ENCODE results near the gene ARL8A.

DNA sequence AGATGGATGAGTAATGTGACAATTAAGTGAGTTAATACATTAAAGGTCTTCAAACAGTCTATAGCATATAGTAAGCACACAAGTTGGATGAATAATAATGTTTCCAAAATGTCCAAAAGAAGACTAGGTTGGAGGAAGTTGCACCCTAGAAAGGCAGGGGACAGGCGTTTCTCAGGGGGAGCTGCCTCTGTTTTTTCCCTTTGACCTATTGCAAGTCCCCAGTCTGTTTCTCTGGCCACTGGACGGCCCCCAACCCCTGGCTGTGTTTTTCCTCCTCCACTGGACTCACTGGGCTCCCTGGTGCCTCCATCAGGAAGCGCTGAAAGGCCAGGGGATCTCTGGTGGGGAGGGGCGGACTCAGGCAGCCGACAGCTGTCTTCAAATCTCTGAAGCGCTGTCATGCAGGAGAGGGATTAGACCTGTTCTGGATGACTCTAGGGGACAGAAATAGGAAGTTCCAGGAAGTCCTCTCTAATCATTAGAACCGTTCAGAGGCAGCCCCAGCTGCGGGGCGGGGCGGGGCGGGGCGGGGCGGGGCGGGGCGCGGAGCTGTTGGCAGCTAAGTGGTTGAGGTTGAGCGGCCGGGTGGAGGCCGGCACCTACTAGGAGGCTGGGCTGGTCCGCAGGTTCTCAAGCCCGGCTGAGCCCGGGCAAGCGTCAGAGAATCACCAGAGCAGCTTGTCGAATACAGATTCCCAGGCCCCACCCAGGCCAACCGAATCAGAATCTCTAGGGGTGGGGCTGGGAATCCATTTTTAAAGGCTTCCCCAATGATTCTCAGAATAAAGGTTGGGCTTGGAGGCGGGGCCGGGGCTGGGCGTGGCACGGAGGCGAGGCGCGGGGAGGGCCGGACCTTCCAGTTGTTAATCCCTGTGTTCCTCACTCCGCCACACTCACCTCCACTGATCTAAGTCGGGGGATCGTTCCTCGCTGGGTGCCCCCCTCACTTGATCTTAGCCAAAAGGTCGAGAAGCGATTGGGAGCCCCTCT lies 11.3 kb upstream of the PHLDA3 start:
- RRBS: 2% methylated on average over 9 of the region's 39 CpGs

DNA sequence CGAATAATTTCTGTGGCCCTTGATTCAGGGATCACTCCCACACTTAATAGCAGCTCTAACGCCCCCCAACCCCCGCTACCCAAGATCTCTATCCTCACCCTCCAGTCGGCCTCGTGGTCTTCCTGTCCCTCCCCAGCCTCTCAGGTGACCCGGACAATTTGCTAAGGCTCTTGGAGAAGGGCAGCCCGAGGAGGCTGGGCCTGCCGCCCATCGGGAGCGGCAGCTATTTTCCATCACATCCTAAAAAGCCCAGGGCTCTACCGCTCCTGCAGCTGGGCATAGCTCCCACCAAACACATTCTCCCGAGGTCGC lies 12.0 kb upstream of the PHLDA3 start:
- RRBS: no CpG with 5 or more reads among the region's 13 CpGs

- RRBS: no CpG with 5 or more reads among the region's 4 CpGs
Measured at GRCh38 chr1:201500283-201500560, 6.7 kb downstream of the CSRP1 start.

- RRBS: no CpG with 5 or more reads among the region's 6 CpGs
Measured at GRCh38 chr1:201505120-201505845, 1.6 kb downstream of the CSRP1 start.

DNA sequence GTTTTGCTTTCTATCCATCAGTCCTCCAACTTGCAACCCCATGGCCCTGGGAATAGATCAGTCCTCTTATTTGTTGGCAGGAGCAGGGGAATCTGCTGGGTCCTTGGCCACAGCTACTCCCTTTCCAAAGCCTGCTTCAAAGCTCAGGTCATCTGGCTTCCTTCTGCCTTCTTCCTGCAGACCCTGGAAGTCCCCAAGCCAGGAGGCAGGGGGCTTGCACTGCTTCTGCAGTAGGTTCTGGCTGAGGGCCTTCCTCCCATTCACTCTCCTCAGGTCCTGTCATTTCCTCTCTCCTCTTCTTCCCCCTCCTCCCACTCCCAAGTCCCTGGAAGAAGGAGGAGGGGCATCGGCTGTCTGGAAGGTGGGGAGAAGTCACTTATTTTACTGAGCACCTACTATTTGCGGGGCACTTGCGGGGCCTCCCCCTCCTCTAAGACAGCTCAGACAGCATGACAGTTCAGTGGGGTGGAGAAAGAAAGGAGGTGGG lies 785 bp upstream of the NAV1 start:
- RRBS: no CpG with 5 or more reads among the region's 3 CpGs

GRCh38 chr1:201538586-201538848 lies 410 bp upstream of the NAV1 start:
- RRBS: 8% methylated on average over 6 of the region's 20 CpGs

DNA sequence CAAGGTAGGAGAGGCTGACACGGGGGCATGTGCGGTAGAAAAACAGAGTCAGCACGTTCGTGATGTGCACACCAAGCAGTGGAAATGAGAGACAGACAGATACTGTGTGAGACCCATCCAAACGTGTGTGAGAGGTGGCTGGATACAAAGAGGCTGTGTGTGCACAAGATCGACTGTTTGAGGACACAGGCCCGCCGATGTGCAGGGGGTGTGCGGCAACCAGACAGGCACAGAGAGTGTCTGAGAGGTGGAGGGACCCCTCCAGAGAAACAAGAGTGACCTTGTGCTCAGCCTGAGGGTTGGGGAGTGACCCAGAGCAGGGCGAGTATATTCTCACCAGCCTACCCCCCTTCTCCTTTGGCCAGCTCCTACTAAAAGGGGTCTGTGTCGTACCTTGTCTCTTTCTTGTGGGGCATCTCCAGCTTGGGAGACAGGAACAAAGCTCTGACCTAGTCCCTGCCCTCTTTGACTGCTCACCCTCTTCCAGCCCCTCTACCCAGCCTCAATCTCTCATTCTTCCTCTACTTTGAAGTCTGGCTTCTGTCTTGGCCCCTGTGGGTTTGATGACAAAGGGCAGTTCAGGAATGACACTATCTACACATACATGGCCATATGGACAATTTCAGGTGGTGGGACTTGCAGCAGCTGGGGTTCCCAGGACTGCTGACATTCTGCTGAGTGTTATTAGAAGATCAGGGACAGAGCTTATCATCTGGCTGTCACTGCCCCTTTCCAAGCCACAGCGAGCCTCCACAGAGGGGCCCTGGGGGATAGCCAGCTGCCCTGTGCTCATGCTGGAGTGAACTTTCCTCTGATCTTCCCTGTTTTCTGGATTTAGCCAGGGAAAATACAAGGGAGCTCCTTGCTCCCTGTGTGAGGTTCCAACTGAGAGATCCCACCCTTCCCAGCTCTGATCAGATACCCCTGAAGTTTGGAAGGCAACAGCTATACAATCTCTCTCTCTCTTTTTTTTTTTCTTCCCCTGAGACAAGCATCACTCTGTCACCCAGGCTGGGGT lies 97.5 kb upstream of the IPO9 start:
- RRBS: no CpG with 5 or more reads among the region's 12 CpGs

GRCh38 chr1:201894574-201895245 lies 6.0 kb downstream of the SHISA4 start:
- RRBS: no CpG with 5 or more reads among the region's 3 CpGs

DNA sequence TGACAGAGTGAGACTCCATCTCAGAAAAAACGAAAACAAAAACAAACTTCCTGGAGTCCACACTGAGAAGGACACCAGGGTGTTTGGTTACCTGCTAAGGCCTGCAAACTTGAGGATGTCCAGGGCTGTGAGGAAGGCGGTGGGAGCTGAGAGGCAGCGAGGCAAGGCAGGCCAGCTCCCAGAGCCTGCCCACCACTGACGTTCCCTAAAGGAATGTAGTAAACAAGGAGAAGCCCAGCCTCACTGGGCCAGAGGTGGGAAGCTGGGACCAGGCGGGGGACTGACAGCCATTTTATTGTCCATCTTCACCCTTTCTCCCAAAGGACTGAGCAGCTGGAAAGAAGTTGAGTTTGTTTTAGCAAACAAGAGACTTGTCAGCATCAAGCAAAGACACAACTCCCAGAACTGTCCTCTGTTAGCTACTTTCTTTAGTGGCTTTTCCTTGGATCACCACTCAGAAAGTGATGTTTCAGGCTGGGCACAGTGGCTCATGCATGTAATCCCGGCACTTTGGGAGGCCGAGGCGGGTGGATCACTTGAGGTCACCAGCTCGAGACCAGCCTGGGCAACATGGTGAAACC lies 24.2 kb downstream of the SHISA4 start:
- RRBS: no CpG with 5 or more reads among the region's 9 CpGs

DNA sequence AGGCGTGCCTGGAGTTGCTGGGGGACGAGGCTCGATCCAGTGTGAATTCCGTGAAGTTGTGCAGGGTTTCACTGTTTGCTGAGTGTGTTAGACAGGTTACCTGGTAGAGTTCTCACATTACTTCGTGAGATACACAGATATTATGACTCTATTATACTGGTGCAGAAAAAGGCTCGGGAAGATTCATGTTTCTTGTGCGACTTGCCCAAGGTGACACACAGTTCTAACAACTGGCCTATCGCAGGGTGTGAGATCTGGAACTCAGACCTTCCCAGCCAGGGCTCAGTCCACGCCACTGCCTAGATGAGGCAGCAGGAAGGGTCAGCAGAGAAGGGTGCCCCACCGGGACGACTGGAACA lies 395 bp upstream of the RNPEP start:
- RRBS: 1% methylated on average over 2 of the region's 11 CpGs

- RRBS: no CpG with 5 or more reads among the region's 8 CpGs
Measured at GRCh38 chr1:201997240-201997550, 13.2 kb upstream of the ELF3 start.

DNA sequence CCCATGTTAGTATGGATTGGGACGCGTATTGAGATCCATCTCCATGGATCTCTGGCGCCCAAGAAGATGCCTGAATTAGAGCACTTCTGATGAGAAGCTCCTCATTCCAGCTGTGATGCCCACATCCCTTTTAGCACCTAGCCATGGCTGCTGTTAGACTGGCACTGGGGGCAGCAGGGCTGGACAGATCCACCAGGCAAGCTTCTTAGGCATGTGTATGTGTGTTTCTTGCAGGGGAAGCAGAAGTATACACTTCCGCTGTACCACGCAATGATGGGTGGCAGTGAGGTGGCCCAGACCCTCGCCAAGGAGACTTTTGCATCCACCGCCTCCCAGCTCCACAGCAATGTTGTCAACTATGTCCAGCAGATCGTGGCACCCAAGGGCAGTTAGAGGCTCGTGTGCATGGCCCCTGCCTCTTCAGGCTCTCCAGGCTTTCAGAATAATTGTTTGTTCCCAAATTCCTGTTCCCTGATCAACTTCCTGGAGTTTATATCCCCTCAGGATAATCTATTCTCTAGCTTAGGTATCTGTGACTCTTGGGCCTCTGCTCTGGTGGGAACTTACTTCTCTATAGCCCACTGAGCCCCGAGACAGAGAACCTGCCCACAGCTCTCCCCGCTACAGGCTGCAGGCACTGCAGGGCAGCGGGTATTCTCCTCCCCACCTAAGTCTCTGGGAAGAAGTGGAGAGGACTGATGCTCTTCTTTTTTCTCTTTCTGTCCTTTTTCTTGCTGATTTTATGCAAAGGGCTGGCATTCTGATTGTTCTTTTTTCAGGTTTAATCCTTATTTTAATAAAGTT lies 4.9 kb upstream of the ELF3 start:
- RRBS: no CpG with 5 or more reads among the region's 12 CpGs

GRCh38 chr1:202016507-202017655 lies 6.5 kb downstream of the ELF3 start:
- RRBS: no CpG with 5 or more reads among the region's 20 CpGs

GRCh38 chr1:202017695-202018359 lies 7.4 kb downstream of the ELF3 start:
- RRBS: no CpG with 5 or more reads among the region's 14 CpGs

- RRBS: no CpG with 5 or more reads among the region's 3 CpGs
Measured at GRCh38 chr1:202063016-202063568, 52.7 kb downstream of the ELF3 start.

GRCh38 chr1:202084559-202085772 lies 37.8 kb upstream of the GPR37L1 start:
- RRBS: no CpG with 5 or more reads among the region's 19 CpGs

DNA sequence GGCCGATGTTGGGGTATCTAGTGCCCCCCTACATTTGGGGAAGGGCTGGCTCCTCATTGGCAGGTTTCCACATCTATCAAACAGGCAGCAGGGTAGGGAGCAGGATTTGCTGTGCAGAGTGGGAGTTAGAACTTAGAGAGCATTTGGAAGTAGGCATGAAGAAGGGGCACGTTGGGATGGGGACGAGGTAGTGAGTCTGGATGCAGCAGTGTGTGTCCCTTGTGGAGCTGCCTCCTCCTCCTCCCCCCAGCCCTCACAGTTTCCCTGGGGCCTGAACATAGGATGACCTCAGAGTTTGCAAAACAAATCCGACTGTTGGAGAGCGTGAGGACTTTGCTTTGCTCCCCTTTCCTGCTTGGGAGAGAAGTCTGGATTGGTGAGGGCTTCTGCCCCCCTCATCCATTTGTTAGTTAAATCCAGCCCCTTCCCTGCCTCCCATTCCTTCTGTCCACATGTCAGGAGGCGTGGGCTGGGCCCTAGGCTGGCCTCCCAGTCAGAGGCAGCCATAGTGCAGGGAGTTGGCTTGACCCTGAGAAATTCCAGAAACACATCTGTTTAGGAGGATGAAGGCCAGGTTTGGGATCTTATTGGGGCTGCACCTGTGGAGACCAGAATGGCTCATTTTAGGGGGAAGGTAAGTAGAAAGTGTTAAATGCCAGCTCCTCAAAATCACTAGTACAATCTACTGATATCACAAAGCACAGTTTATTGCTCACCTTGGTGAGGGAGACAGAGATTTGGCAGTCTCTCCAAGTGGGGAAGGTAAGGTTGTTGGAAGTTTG lies 36.8 kb upstream of the GPR37L1 start:
- RRBS: no CpG with 5 or more reads among the region's 6 CpGs

DNA sequence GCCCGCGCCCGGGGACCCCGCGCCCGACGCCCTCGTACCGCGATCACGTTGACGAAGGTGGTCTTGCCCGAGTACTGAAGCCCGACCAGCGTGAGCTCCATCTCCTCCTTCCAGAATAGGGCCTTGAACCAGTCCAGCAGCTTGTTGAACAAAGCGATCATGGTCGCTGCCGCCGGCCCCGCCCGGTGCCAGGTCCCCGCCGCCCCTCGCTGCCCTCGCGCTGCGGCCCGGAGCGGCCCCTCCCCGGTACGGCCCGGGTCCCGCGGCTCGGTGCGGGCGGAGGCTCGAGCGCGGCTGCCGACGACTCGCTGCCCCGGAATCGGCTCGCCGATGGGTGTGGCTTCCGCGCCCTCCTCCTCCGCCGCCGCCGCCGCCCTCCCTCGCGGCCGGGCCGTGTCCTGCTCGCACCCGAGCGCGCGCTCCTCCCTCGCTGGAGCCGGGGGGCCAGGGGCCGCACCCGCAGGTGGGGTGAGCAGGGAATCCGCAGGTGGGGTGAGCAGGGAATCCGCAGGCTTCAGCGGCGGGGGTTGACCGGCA lies at the start of gene ARL8A:
TSS of gene ARL8A (minus strand) at position 326 of the 537 bp plus-strand sequence.
- RRBS: 1% methylated on average over 51 of the region's 72 CpGs

DNA sequence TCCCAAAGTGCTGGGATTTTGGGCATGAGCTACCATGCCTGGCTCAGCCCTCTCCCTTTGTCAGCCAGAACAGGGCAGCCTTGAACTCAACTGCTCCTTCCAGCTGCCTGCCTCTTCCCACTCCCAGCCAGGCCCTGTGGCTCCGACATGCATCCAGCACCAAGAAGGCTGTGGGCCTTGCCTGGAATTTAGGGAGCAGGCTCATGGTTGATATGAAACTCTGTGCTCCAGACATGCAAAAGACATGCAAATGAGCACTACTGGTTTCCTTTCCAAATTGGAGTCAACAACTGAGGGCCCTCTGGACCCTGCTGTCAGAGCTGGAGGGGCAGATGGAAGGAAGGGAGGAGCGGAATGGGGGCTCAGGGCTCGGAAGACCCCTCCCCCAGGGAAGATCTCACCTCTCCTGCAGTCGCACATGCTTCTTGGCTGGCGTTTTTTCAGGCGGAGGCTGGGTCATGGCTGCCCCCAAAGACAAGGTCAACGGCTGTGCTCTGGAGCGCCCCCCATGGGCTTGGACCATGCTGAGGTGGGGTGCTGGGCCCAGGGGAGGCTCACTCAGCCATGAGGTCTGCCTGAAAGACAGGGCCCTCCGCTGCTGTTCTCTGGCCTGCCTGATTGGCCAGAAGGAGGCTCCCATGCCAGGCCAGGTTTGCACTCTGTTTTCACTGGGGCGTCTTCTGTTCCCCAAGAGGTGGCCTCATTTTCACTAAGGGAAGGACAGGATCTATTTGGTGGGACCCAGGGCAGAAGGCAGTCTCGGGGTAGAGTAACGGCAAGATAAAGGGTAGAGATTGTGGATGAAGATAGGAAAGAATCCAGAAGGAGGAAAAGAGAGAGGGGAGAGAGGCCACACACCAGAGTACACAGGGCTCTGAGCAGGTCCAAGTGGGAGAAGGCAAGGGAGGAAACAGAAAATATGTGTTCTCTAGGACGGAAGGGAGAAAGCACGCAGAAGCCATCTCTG lies 1.2 kb downstream of the PTPN7 start:
- RRBS: no CpG with 5 or more reads among the region's 14 CpGs

DNA sequence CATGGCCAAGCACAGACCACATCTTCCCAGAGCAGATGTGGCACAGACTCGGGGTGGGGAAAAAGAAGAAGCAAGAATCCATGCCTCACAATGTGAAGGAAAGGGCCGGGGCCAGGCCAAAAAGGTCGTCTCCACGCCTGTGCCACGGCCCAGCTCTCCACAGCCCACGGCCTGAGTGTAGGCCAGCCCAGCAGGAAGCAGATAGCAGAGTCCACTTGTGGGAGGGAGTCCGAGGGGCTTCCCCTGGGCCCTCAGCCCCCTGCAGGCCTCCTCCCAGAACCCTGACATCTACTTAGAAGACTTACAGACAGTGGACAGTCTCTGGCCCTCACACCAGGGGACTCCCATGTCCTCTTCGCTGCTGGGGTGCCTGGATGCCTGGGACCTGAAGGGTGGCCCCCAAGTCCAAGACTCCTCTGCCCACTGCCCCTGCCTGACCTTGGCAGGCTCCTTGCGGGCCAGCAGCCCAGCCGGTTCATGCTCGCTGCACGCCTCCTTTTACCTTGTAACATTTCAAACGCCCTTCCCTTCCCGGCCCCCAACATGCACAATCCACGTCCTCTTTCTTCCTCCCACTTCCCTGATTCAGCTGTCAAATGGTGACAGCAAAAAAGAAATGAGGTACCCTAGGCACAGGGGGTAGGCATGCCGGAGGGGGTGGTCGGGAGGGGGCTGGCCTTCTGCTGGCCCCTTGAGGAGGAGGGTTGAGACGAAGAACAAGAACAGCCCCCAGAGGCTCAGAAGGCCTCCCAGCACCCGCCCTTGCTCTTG lies 865 bp upstream of the PTPN7 start:
- RRBS: 89% methylated on average over 7 of the region's 19 CpGs